RPMI7951 (cell line): ENCODE measurements around a stretch of chr17.

- RAMPAGE, long total RNA: no peak
Measured at GRCh38 chr17:49847693-49847886, 279 bp downstream of the TAC4 start.

DNA sequence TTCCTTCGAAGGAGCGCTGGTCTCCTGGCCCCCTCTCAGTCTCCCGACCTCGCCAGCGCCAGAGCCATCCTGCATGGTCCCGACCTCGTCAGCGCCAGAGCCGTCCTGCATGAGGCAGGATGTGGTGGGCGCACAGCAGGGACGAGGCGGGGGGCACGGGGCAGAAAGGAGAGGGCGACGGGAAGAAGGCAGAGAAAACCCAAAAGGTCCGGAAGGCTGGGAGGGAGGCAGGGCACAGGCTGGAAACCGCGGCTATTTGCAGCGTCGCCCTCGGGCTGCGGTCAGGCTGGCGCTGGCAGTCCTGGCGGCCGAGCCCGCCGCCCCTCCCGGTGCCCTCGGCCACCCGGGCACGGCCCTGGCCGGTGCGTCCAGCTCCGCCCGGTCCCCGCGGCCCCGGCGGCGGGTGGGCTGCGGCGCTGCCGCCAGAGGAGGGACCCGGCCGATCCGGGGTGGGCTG, 3.0 kb upstream of the TAC4 start:
- RAMPAGE, long total RNA: no peak

GRCh38 chr17:49851828-49852212, 4.0 kb upstream of the TAC4 start:
- RAMPAGE, long total RNA: no peak

GRCh38 chr17:49901741-49902321, 54.0 kb upstream of the TAC4 start:
- RAMPAGE, long total RNA: no peak

GRCh38 chr17:50135848-50136433, 6.0 kb upstream of the SAMD14 start:
- RAMPAGE, long total RNA: no peak

GRCh38 chr17:50141201-50141733, 9.2 kb downstream of the PPP1R9B start:
- RAMPAGE, long total RNA: no peak

GRCh38 chr17:50146504-50147272, 3.8 kb downstream of the PPP1R9B start:
- RAMPAGE, long total RNA: no peak

GRCh38 chr17:50151348-50151584, 789 bp upstream of the PPP1R9B start:
- RAMPAGE, long total RNA: no peak

GRCh38 chr17:50151585-50152695, 1.5 kb upstream of the PPP1R9B start:
- RAMPAGE, long total RNA: no peak

DNA sequence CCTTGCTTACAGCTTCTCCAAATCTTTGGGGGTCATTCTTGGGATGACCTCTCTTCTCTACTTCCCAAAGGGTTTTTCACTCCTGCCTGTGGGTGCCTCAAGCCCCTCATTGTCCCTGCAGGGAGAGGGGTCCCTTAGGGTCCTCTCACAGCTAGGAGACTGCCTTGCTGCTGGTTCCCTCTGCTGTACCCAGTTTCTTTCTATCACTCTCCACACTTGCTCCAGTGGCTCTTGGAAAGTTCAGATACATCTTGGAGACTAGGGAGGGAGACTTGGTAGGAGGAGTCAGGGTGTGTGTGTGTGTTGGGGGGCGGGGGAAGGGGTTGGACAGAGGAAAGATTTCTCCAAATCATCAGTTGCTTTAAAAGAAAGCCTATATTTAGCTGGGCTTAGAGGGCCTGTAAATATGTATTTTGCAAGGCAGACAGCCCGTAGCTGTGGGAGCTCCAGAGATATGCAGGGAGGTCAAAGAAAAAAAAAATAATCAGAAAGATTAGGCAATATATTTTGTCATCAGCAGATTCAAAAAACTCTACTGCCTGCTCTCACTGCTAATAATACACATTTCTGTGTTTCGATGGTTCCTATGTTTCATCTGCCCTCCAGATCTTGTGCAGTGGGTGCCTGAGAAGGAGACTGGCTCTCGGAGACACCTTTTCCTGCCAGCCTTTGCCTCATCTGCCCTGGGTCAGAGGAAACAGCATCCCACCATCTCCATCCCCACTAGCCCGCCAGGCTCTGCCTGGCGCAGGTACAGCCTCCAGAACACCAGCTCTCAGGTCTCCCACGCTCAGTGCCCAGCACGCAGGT, 4.7 kb upstream of the PPP1R9B start:
- RAMPAGE, long total RNA: no peak

GRCh38 chr17:50222092-50222555, 20.7 kb upstream of the COL1A1 start:
- RAMPAGE, long total RNA: no peak

DNA sequence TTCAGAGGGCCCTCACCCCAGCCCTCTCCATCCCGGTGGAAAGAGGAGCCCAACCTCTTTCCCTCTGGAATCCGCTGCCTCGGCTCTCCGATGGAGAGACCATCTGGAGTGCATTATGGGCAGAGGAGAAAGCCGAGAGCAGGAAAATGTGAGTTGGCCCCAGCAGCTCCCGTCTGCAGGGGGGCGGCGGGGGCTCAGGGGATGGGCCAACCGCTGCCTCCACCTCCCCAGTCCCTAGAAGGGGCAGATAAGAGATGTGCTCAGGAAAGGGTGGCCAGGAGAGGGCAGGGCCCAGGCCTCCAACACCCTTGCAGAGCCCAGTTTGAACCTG, 15.3 kb upstream of the TMEM92 start:
- RAMPAGE, long total RNA: no peak

DNA sequence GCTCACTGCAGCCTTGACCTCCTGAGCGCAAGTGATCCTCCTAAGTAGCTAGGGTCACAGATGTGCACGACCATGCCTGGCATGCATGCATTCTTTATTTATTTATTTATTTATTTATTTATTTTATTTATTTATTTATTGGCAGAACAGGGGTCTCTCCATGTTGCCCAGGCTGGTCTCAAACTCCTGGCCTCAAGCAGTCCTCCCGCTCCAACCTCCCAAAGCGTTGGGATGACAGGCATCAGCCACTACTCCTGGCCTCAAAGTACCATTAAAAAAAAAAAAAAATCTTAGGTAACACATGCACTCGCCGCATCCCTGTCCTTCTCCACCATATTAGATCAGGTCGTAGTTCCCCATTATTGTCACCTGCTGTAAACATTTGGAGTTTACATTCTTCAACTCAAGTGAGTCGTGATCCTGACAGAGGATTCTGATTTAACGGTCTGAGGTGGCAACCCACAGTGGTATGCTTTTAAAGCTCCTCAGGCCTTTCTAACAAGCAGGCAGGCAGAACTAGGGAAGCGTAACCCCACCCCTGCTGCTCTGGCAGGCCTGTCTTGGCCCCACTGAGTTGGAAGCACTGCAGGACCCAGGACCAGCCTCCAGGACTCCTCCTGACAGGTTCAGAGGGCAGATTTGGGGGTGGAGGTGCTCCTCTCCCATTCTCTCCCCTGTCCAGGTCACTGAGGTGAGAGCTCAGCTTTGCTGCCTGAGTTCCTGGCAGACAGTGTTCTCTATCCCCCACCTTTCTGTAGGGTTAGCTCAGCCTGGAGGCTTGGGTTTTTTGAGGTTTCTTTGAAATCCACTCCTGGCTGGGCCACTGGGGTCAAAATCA, 9.9 kb downstream of the MRPL27 start:
- RAMPAGE, long total RNA: no peak

GRCh38 chr17:50464730-50465776, 3.6 kb downstream of the CHAD start:
- RAMPAGE, long total RNA: no peak

GRCh38 chr17:50543398-50544100, 3.4 kb upstream of the SPATA20 start:
- RAMPAGE, long total RNA: no peak

GRCh38 chr17:50672989-50673644, 34.6 kb downstream of the ANKRD40 start:
- RAMPAGE, long total RNA: no peak

DNA sequence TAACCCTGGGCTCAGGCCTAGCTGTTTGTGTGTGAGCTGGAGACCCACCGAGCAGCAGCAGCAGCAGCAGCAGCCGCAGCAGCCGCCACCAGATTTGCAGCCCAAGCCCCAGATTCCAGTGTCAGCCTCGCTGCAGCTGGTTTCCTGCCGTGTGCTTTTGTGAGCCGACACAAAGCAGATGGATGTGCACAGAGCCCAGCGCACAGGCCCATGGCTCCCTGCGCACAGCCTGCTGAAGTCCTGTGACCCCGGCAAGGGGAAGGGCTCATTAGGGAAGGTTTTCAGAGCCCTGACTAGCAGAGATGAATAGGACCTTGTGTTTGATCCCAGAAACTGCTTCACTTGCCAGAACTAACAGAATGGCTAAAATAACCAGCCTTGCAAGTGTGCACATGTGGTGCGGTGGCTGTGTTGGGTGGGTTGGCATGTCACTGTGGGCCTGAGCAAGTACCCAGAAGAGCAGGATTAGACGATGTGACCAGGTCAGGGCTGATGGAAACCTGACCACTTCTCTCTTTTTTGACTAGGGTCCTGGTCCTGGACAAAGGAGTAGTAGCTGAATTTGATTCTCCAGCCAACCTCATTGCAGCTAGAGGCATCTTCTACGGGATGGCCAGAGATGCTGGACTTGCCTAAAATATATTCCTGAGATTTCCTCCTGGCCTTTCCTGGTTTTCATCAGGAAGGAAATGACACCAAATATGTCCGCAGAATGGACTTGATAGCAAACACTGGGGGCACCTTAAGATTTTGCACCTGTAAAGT, 17.0 kb downstream of the ANKRD40 start:
- RAMPAGE, long total RNA: no peak

- RAMPAGE, long total RNA: no peak
Measured at GRCh38 chr17:50750887-50751355, 16.4 kb downstream of the ANKRD40CL start.

DNA sequence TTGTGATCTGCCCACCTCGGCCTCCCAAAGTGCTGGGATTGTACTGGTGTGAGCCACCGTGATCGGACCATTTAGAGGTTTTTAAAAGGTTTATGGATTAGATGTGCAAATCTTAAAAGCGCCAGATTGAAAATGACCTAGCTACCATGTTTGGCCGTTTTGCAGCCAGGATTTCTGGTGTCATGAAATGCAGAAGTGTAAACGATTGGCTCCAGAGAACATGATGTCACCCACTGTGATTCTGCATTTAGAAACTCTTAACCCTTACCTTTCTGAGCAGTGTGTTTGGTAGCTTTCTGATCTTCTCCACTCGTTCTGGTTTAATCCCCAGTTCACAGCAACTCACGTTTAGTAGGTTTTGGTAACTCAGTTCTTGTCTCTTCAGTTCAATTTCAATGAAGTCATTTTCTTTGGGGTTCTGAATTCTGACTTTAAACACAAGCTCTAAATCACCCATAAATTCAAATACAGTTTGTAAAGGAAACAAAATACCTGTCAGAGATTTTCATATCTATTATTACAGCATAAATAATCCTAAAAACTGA, 4.1 kb downstream of the ANKRD40CL start:
- RAMPAGE, long total RNA: no peak

- RAMPAGE, long total RNA: no peak
Measured at GRCh38 chr17:50828520-50829102, 6.8 kb upstream of the WFIKKN2 start.